ENCODE results near the genes BICC1 and CCDC6.

GRCh38 chr10:58052530-58052823 is 215.2 kb downstream of the IPMK start:
- PRO-cap, 8 experiments: no peak in any of the 8 experiments

DNA sequence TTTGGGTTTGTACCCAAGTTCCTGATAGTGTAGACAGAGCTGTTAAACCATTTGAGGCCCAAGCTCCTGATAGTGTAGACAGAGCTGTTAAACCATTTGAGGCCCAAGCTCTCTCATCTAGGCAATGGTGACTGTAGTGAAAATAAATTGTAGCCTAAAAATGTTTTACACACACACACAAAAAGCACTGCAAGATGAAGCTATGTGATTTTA is 84.1 kb downstream of the IPMK start:
- PRO-cap, 8 experiments: no peak in any of the 8 experiments

- PRO-cap, 8 experiments: no peak in any of the 8 experiments
Measured at GRCh38 chr10:58282180-58283054, 13.5 kb downstream of the CISD1 start.

DNA sequence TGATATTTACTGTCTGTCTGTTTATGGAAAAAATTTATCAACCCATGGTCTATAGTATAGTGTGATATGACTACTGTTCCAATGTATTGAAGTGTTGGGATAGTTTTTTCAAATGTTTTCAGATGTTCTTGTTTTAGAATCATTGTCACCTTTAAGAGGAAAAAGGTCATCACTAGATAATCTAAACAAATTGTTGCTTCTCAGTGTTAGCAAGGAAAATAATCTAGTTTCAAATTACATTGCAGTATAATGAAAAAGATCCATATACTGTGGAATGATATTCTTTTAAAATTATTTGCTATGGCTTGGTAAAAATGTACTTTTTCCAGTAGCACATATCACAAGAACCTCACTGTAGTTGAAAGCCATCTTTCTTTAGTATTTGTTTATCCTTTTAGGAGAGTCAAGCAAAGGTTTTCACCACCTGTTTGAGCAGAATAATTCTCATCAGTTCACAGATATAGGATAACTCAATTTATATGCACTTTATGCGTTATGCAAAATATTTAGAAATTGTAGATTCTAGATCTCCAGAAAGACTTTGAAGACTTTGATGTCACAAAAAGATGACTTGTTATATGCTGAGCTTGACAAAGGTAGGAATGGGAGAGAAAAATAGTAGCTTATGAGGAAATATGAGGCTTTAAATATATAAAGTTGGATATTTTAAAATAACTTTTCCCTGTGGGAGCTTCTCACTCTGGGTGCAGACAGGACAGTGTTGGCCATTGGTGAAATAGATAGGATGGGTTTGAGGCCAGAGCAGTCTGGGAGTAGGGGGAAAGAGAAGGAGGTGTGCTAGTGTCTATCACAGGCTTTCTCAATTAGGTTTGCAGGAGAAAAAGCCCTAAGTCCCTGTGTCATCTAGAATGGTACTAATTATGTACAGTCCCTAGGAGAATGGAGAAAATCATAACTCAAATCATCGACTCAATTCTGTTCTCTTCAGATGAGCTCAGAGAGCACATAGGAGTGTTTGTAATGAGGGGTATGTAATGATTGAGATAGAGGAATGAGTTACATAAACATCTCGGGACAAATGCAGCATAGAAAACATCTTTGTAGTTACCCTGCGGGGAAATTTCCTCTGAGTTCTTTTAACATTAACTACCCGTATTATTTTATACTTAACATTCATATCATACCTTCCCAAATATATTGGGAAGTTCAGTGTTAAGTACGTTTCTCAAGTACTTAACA is 11.4 kb downstream of the TFAM start:
- PRO-cap, 8 experiments: peak in 2 of 8 experiments; most common plus-strand start position 677 of the sequence (in 1)

DNA sequence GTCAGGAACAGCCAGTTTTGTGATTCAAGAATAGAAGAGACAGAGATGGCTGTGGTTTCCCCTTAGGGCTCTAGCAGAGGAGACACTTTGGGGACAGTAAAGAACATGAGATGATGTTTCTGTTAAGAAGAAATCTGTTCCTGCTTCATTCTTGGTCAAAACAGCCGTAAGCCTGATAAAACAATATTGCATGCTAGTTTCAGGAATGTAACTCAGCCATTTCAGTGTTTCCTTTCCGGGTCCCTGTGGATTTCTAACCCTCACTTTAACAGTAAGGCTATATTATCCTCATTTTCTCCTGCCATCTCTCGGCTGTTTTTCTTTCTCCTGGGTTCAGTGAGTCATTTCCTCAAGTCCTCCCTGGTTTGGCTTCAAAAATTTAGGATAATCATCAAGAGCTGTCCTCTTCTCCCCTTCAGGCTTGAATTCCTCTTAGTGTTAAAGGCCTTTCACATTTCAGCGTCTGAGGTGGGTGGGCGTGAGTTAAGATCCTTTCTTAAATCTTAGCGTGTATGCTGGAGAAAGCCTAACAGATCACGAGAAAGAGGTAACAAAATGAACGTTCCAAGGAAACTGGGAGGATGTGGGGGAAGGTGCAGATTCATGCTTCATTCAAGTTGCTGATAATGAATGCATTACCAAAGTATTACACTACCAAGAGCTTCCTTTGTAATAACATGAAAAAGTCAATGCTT is 37.0 kb upstream of the BICC1 start:
- PRO-cap, 8 experiments: no peak in any of the 8 experiments

DNA sequence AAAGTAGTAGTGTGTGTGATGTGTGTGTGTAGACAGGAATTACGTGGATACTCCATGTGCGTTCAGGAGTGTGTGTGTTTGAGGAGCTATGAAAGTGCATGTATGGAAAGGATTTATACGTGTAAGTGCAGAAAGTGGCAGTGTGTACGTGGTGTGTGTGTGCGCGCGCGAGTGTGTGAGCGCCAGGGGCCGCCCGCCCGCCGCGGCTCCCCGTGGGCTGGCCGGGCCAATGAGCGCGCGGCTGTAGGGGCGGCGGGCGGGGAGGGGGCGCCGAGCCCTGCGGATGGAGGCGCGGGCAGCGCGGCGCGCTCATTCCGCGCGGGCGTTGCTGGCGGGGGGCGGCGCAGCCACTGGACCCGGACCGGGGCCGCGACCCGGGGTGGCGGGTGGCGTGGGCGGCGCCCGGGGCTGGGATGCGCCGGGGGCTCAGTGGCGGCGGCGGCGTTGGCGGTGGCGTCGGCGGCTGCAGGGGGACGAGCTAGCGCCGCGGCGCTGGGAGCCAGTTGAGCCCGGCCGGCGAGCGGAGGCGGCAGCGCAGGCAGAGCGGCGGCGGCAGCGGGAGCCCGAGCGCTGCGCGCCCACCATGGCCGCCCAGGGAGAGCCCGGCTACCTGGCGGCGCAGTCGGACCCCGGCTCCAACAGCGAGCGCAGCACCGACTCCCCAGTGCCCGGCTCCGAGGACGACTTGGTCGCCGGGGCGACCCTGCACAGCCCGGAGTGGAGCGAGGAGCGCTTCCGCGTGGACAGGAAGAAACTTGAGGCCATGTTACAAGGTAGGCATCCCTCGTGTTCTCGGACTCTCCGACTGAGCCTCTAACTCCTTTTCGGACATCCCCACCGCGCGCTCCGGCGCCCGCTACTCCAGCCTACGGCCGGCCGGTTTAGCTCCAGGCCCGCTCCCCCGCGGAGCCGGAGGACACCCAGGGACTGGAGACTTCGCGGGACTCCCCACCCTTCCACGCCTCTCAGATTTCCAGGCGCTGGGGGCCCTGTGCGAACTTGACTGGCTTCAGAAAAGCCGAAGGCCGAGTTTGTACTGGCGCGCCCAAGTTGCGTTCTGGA is at the start of gene BICC1:
Gene BICC1, plus strand, starts transcription at position 312 of the 1,062 bp plus-strand sequence.
- PRO-cap, 8 experiments: peak in 6 of 8 experiments; most common plus-strand start position 312 of the sequence (in 6)

DNA sequence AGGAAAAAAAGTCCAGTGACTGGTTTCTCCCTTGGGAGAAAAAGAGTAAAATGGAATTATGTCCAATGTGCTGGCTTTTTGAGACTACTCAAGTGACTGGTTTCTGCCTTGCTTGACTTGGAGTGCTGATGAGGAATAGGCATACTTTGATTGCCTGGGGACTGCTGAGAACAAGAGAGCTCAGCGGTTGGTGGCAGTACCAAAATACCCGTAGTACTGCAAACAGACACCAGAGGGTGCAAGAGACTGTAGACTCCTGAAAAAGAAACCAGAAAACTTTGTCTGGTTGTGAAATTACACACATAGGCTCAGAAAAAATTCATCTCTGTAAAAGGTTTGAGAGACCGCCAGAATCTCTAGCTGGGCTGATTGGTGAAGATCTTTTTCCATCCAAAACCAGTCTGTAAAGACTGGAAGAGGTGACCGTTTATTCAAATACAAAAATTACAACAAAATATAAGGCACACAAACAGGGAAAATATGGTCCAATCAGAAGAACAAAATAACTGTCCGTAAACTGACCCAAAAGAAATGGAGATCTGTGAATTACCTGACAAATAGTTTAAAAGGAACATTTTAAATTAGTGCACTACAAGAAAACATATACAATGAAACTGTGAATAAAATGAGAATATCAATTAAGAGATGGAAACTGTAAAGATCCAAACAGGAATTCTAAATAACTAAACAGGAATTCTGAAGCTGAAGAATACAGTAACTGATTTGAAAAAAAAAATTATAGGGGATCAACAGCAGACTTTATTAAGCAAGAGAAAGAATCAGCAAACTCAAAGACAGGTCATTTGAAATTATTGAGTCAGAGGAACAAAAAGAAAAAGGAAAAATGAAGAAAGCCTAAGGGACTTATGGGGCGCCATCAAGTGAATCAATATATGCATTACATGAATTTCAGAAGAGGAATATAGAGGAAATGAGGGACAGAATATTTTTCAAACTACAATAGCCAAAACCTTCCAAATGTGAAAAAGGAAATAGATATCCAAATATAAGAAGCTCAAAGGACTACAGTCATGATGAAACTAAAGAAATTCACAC is 18.7 kb downstream of the BICC1 start:
- PRO-cap, 8 experiments: no peak in any of the 8 experiments

DNA sequence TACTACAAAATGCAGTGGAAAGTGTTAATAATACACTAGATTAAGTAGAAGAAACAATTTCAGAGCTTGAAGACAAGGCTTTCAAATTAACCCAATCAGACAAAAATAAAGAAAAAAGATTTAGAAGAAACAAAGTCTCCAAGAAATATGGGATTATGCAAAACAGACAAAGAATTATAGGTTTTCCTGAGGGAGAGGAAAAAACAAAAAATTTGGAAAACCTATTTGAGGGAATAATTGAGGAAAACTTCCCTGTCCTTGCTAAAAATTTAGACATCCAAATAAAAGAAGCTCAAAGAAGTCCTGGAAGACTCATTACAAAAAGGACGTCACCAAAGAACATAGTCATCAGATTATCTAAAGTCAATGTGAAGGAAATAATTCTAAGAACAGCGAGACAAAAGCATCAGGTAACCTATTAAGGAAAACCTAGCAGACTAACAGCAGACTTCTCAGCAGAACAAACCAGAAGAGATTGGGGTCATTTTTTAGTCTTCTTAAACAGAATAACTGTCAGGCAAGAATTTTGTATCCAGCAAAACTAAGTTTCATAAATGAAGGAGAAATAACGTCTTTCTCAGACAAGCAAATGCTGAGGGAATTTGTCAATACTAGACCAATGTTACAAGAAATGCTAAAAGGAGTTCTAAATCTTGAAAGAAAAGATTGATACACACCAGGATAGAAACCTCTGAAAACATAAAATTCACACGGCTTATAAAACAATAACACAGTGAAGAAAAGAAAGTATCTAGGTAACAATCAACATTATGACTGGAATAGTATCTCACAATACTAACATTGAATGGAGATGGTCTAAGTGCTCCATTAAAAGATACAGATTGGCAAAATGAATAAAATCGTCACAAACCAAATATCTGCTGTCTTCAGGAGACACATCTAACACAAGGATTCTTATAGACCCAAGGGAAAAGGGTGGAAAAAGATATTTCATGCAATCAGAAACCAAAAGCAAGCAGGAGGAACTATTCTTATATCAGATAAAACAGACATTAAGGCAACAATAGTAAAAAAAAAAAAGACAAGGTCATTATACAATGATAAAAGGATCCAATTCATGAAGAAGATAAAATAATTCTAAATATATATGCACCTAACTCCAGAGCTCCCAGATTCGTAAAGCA is 22.6 kb downstream of the BICC1 start:
- PRO-cap, 8 experiments: no peak in any of the 8 experiments

DNA sequence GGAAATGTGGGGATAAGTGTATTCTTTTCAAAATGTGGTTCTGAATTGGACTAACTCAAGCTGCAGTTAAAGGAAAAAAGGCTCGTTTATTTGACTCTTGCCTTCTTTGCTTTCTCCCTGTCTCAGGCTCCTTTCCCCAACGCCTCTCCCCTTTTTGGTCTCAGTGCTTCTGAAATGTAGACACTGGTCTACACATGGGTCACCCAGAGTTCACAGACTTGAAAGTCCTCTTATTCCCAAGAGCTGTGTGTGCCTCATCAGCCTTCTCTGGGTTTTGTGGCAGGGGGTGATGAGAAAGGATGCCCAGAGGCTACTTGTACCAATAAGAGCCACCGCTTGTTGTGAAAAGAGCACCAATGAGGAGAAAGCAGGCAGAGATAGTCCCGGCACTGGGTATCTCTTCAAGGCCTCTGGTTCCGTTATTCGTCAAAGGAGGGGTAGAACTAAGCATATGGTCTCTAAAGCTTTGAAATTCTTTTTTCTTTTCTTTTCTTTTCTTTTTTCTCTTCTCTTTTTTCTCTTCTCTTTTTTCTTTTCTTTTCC is 125.8 kb downstream of the BICC1 start:
- PRO-cap, 8 experiments: no peak in any of the 8 experiments

DNA sequence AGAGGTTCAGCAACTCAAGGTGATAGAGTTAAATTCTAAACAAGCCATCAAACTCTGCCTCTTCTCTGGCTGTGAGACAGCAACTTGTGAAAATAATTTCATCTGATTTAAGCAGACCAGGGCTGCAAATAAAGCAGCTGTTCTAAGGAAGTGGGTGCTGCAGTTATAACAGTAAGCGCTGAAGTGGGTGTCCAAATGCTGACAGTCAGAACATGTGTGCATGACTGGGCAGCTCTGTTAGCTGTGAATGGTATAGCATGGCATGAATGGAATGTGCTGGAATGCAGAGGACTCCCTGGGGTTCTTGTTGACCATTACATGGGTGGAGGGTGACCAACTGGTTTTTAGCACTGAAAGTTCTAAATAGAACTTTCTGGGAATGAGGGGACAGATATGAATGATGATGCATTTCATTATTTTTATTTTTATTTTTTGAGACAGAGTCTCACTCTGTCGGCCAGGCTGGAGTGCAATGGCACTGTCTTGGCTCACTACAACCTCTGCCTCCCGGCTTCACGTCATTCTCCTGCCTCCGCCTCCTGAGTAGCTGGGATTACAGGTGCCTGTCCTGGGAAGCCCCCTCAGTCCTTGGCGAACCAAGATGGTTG is 319.9 kb upstream of the PHYHIPL start:
- PRO-cap, 8 experiments: no peak in any of the 8 experiments

DNA sequence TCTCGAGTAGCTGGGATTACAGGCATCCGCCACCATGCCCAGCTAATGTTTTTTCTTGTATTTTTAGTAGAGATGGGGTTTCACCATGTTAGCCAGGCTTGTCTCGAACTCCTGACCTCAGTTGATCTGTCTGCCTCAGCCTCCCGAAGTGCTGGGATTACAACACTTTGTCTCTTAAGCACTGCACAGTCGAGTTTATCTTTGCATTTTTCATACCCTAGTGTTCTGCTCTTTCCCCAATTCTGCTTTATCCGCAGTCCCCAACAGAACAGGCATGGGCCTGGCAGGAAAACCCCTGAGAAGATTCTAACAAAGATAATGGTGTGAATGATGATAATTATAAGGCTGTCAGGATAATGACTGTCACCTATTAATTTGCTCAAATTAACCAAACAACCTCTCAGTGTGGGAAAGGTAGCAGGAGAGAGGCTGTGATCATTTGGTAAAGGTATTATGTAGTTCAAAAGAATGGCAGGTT is 10.8 kb downstream of the SLC16A9 start:
- PRO-cap, 8 experiments: peak in 1 of 8 experiments; most common minus-strand start position 261 of the sequence (in 1)

- PRO-cap, 8 experiments: no peak in any of the 8 experiments
Measured at GRCh38 chr10:59723904-59724580, 14.4 kb upstream of the SLC16A9 start.

DNA sequence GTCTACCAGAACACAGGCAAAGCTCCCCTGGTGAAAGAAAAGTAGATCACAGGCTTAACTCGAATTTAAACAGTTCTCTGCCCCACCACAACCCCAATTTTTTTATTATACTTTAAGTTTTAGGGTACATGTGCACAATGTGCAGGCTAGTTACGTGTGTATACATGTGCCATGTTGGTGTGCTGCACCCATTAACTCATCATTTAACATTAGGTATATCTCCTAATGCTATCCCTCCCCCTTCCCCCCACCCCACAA is 31.9 kb upstream of the MRLN start:
- PRO-cap, 8 experiments: peak in 1 of 8 experiments; most common minus-strand start position 99 of the sequence (in 1)

- PRO-cap, 8 experiments: no peak in any of the 8 experiments
Measured at GRCh38 chr10:59868272-59869259, 37.8 kb downstream of the CCDC6 start.

DNA sequence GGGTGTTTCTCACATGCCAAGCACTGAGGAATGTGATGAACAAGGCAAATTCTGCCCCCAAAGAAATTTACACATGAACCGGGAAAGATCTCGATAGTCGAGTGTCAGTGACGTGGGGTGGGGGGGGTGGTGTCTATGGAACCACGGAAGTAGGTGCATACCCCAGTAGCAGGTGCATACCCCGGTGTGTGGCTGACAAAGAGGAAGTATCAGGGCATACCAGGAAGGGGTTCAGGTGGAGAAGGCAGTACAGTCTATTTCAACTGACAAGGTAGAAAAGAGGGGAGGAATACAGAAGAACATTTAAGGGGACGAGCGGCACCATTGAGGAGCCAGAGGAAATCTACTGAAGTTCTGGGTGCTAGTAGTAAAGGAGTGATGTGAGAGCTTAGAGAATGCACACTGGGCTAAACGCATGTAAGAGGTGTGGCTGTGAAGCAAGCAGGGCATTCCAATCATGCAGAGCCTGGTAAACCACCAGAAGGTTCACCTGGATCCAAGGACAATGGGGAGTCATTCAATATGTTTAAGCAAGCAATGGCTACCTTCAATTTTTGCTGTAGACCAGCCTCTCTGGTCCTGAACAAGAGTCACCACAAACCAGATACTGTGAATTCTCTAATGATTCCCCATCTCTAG is 6.2 kb downstream of the CCDC6 start:
- PRO-cap, 8 experiments: no peak in any of the 8 experiments

DNA sequence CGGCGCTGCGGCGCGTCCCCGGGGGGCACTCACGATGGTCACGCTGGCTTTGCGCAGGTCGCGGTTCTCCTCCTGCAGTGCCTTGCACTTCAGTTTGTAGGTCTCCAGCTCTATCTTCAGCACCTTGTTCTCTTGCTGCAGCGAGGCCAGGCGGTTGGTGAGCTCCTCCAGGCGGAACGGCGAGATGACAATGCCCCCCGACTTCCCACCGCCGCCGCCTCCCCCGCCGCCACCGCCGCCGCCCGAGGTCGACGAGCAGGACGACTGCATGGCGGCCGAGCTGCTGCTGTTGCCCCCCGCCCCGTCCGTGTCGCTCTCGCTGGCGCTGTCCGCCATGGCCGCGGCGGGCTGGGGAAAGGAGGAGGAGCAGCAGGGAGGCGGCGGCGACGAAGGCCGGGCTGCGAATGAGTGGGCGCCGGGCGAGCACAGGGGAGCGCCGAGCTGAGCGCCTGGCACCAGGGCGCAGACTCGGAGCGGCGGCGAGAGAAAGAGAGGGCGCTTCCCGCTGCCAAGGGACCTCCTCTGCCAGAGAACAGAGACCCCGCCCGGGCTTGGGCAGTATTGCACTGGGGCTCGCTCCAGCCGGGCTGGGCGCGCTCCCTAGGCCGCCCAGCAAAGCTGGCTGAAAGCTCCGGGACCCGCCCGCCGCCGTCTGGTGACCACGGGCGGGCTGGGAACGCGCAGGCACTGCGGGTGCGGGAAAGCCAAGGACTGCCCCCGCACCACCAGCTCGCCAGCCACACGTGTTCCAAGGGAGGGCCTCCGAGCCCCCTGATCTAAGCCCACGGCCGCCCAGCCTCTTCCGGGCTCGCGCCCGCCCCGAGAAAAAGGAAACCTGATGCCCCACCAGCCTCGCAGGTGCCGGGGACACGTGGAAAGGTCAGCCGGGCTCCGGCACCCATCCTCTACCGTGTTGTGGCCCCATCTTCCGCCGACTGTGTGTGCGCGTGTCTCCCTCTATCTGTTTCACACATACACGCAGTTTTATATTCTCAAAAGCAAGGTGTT is at the start of gene CCDC6:
Gene CCDC6, minus strand, starts transcription at position 468 of the 1,008 bp plus-strand sequence.
- PRO-cap, 8 experiments: peak in 8 of 8 experiments; most common plus-strand start position 465 of the sequence (in 8); most common minus-strand start position 406 of the sequence (in 8)

GRCh38 chr10:60172301-60172990 is 217.2 kb downstream of the ANK3 start:
- PRO-cap, 8 experiments: no peak in any of the 8 experiments

- PRO-cap, 8 experiments: no peak in any of the 8 experiments
Measured at GRCh38 chr10:60176313-60176628, 213.4 kb downstream of the ANK3 start.

DNA sequence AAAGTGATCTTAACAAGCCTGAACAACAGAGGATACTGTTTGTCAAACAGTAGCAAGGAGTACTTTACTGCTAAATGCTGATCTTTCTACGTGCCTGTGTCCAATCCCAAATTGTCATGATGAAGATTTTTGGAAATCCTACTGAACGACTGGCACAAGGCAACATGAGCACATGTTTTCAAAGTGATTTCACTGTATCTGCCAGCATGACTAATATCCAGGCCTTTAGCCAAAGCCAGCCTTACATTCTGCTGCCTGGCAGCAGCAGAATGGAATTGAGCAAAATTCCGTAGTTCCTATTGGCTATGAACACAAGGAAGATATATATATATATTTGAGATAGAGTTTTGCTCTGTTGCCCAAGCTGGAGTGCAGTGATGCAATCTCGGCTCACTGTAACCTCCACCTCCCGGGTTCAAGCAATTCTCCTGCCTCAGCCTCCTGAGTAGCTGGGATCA is 91.5 kb upstream of the ANK3 start:
- PRO-cap, 8 experiments: no peak in any of the 8 experiments

DNA sequence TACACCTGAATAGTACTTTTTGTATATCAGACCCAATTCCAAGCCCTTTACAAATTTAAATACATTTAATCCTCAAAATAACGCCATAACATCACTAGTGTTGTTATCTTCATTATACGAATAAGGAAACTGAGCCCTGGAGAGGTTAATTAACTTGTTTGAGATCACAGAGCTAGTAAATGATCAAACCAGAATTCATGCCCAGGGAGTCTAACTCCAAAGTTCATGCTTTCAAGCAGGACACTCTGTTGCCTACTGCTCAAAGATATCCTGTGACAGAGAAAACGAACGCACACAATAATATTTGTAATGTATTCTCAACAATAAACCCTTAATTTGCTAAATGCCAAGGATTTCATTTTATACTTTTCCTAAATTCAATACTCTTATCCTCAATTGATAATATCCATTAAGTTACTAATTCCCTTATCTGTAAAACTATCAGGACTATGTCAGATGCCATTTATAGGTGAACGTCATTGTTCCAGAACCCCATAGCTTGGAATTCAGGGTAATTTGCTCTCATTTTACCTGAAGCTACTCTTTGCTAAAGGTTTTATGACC is 150.4 kb upstream of the CDK1 start:
- PRO-cap, 8 experiments: no peak in any of the 8 experiments

Data from peripheral blood mononuclear cell (primary cell).